LUHMES (cell line): Measurements from ENCODE around the gene SSR1.

- PRO-cap, result no peak
These were observed 108.2 kb downstream of the LY86 start for GRCh38 chr6:6696618-6697288.

DNA sequence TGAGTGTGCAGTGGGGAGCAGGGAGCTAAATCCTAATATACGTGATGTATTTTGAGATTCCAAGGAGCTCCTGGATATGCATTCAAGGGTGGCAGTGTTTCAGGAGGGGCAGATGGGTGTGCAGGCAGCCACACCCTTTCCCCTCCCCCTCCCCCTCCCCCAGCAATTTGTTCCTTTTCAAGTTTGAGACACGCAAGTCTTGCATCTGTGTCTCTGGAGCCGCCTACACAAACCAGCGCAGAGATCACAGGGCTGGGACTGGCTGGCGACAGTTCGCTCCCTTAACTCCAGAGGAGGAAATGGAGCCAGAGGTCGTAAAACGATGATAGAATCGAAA, 163.0 kb downstream of the LY86 start:
- PRO-cap, result no peak

DNA sequence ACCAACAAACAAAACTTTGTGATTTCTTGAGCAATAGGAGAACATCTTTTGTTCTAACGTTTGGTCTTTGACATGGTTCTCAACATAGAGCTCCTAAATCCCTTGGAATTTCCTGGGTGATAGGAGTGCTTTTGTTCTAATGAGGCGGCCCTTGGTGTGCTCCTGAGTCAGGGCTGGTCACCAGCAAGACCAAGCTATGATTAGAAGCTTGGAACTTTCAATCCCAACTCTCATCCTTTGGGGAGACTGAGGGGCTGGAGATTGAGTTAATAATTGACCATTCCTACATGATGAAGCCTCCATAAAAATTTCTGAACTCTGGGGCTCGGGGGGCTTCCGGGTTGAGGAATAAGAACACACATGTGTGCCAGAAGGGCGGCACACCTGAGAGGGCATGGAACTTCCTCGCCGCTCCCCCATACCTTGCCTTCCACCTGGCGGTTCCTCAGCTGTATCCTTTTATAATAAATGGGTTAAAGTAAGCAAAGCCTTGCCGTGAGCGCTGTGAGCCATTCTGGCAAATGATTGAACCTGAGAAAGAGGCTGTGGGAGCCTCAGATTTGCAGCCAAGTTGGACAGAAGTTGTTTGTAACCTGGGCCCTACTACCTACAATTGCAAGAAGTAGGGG, 164.7 kb downstream of the LY86 start:
- PRO-cap, result no peak

DNA sequence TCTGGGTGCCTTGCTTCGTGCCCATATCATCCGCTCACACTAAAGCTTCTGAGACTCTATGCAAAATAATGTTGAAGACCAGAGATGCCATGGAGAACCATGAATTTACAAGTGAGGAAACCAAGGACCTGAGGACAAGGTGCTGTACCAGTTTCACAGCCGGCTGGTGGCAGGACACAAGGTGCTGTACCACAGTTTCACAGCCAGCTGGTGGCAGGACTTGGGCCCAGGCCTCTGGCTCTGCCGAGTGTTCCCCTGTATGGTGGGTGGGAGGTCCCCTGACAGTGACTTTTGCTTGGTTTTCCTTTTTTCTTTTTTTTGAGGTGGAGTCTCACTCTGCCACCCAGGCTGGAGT, 212.4 kb downstream of the LY86 start:
- PRO-cap, result no peak

DNA sequence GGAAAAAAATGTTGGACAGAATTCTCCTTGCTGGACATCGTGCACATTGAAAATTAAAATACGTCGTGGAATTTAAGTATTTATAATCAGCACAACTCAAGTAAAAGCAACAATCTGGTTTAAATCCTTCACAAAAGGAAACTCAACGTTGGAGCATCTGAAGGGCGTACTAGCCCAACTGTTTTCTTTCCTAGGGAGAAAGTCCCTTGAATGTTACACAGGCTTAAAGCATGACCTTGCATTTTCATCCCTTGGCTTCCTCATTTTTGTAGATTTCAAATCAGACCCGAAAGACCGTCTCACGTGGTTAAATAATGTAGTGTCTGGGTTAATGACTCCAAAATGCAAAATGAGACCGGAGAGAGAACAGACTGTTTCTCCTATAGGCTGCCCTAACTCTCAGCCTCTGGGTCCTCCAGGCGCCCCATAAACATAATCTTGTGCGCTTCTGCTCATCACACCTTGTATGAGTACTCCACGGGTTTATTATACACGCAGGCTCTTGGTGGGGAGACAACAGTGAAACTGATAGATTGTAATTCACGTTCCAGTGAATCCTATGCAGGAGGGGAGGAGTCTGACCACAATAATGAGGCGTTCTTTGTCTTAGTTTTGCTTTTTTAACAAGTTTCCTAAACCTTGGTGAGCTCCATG, 249.1 kb upstream of the RREB1 start:
- PRO-cap, result no peak

DNA sequence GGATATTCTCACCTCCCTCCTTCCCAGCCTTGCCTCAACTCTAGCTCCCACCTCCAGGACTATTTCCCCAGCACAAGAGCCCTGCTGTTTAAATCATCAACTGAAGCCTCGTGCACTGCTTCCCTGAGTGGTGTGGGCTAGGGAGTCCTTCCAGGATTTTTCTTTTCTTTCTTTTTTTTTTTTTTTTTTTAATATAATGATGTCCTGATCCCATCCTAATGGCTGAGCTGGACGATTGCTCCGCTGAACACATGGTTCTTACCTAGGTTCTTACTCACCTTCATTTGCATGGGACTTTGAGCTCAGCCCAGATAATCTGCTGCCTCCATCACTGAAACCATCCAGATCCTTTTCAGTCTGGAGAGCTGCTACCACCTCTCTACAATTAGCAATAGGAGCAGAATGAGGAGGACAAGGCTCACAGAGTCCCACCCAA, 246.5 kb upstream of the RREB1 start:
- PRO-cap, result no peak

GRCh38 chr6:6940320-6940743, 167.4 kb upstream of the RREB1 start:
- PRO-cap, result no peak

DNA sequence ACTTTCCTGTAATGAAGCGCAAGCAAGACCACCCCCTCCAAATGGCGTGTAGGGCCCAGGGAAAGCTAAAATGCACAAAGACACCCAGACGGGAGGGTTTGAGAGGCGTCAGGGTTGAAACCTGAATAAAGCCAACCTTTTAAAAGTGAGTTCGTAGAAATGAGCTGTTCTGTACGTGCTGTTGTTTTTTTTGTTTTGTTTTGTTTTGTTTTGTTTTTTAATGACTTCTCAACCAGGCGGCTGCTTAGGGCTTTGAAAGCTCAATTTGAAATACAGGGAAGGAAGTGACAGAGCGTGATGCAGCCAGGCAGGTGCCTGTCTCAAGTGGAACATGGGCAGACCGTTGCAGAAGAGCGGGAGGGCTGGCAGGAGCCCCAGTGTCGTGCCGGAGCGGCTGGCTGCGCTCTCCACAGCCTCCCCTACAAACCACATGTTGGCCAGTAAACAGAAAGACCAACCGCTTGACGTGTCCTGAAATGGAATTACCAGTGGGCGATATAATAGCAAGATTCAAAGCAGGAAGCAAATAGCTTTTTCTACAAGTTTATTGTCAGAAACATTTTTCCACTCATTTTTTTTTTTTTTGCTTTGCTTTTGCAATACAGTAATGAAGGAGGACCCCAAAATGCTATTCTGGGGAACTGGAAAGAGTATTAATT, 164.9 kb upstream of the RREB1 start:
- PRO-cap, result no peak

DNA sequence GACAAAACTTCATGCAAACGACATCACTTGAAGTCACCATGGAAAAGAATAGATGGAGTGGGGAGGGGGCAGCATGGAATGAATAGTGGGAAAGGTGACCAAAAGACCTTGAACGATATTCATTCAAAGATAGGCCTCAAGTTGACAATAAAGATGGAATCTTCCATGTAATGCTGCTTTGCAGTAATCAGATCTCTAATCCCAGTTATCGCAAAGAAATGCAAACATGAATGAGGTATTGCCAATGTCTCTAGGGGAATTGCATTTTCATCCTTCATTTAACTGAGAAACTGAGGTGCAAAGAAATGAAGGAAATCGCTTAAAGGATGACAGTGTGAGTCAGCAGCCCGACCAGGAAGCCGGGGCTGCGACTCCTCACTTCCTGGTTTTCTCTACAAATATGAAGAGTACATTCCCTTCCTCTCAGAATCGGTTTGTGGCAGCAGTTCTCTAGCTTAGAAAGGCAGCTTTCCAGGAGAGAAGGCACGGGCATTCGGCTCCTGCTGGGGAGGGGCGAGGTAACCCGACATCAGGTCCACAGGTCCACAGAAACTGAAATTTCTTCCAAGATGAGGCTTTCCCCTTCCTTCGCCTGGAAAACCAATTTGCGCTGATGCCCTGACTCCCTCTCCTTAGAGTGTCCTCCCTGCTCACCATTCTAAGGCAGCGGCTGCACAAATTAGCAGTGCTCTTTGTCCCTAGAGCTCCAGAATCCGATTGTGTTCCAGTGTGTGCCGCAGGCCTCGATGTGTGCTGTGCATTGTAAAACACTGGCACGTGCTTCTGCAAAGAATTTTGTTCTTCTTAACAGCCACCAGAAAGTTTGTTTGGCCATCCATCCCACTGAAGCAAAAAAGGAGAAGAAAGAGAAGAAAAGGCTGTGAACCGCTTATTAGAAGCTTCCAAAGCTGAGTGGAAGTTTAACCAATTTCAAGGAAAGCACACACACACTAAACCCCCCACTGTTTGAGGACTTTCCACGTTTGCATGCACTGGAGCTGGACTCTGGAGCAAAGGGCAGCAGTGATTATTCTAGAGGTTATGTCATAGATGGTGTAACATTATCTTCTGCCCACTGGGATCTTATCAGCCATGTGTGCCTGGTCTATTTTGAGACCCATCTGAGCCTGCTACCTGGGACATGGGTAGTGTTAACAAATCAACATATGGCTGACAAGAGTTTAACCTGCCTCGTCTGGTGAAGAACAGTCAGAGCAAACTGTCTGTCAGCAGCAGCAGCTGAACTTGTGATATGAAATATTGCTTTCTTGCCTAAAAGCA, 65.2 kb upstream of the RREB1 start:
- PRO-cap, result no peak

- PRO-cap, result no peak
These were observed 56.5 kb upstream of the RREB1 start for GRCh38 chr6:7051202-7051737.

GRCh38 chr6:7052391-7053223, 55.2 kb upstream of the RREB1 start:
- PRO-cap, result unidirectional peak, minus-strand start at chr6:7052538; unidirectional peak, minus-strand start at chr6:7052591

GRCh38 chr6:7053378-7053823, 54.4 kb upstream of the RREB1 start:
- PRO-cap, result no peak

GRCh38 chr6:7119068-7119857, 11.5 kb downstream of the RREB1 start:
- PRO-cap, result no peak

GRCh38 chr6:7136574-7137266, 29.0 kb downstream of the RREB1 start:
- PRO-cap, result no peak

DNA sequence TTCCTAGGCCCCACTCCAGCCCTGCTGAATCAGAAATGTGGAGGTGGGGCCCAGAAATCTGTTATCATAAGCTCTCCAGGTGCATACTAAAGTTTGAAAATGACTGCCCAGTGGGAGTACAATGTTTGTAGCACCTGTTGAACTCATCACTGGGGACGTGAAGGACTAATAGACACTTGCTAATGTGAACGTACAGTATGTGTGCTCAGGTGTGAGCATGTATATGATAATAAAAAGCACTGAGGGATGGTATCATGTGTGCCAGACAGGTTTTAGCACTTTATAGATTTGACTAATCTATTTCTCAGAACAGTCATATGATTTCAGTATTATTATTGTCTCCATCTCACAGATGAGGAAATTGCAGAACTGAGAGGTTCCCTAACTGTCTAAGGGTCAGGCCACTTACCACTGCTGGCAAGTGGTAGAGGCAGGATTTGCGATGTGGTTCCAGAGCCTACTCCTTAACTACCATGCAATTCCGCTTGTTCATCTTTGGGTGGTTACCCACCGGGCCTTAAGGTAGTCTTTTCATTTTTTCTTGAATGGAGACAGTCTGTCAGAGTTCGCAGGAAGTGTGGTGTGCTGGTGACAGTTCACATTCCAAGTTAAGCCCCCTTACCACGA, 46.6 kb downstream of the RREB1 start:
- PRO-cap, result no peak

- PRO-cap, result no peak
These were observed 97.9 kb downstream of the SSR1 start for GRCh38 chr6:7214873-7215702.

- PRO-cap, result no peak
These were observed 71.2 kb downstream of the SSR1 start for GRCh38 chr6:7241503-7242420.

DNA sequence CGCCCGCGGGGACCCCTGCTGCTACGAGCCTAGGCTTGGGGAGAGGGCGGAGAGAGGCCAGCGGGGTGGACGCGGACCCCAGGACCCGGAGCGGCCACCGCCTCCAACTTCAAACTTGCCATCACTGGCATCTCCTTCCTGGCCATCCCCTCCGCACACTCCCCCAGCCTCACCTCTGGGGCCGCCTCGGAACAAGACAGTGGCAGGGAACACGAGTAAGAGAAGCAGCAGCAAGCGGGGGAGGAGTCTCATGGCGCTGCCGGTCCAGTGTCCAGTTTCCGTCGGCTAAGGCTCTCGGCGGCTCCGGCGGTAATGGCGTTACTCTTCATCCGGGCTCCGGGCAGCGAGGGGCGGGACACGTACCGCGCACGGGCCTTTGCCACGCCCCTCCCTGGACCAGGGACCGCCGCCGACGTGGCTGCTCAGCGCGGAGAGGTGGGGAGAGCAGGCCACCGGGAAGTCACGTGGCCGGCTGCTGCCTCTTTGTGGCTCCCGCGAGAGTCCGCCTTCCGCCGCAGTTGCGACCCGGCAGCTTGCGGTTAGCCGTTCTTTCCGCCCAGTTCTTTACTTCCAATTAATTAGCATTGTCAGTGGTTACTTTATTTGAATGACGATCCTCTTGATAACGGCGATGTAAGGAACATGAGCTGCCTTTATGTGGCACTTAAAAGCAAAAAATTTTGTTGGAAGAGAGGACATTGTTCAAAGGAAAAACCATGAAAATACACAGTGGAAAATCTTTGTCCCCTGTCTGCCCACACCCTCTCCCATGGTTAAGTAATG, at the start of gene SSR1:
TSS of gene SSR1 (minus strand) at position 331 of the 783 bp plus-strand sequence.
- PRO-cap, result bidirectional peak, plus-strand start at position 510 of the sequence, minus-strand start at position 315 of the sequence

GRCh38 chr6:7328115-7328655, 15.2 kb upstream of the SSR1 start:
- PRO-cap, result no peak

DNA sequence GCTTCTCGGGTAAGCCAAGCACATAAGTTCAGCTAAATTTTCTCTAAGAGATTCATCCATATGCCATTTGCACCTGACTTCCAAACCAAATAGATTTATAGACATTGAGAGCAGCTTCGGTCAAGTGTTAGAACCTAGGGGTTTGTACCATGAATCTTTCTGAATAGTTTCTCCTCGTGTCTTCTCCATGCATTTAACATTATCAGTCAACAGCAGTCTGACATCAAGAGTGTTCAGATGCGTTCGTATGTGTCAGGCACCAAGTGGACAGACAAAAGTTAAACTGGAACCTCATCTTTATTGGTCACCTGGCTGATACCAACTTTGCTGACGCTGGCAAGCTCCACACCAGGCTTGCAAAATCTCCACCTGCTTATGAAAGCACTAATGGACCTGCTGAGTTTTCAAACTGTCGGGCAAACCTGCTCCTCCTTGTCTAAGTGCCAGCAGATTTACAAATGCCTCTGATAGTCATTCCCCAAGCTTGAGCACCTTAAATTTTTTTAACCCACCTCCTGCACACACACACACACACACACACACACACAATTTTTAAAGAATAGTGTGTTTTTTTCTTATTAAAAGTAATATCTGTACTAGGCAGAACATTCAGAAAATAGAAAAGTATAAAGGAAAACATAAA, 28.0 kb upstream of the DSP start:
- PRO-cap, result no peak